Left colon (tissue), 1 donor: ENCODE measurements around a stretch of chr7.

GRCh38 chr7:158239366-158240081, 348.1 kb downstream of the PTPRN2 start:
- PRO-cap = no peak

DNA sequence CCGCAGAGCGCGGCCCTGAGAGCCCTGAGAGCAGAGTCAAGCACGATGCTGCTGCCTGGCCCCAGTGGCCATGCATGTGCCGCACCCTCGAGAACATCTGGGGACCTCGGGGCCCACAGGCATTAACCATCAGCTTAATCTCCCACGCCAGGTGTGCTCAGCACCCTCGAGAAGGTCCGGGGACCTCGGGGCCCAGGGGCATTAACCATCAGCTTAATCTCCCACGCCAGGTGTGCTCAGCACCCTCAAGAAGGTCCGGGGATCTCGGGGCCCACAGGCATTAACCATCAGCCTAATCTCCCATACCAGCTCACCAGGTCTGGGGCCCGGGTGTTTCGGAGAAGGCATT, 163.0 kb downstream of the PTPRN2 start:
- PRO-cap = no peak

DNA sequence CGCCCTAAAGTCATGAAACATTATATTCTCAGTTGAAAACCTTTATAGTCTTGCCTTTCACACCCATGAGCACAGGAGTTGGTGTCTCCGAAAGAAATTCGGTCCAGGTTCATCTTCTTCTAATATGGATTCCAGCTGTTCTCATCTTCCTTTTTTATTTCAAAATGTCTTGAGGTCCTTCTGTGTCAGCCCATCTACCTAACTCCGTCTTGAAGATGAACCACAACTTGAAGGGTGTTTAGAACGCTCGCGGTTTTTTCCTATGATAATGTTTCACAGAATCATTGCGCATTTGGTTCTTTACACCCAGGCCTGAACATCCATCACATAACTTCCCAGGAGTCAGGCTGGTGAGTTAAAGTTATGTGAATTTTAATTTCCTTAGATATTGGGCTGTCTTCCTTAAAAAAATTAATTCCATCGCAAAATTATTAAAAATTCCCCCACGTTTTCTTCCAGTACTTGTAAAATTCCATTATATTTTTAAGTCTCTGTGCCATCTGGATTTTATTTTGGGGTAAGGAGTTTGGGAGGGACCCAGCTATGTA, 136.1 kb downstream of the PTPRN2 start:
- PRO-cap = no peak

DNA sequence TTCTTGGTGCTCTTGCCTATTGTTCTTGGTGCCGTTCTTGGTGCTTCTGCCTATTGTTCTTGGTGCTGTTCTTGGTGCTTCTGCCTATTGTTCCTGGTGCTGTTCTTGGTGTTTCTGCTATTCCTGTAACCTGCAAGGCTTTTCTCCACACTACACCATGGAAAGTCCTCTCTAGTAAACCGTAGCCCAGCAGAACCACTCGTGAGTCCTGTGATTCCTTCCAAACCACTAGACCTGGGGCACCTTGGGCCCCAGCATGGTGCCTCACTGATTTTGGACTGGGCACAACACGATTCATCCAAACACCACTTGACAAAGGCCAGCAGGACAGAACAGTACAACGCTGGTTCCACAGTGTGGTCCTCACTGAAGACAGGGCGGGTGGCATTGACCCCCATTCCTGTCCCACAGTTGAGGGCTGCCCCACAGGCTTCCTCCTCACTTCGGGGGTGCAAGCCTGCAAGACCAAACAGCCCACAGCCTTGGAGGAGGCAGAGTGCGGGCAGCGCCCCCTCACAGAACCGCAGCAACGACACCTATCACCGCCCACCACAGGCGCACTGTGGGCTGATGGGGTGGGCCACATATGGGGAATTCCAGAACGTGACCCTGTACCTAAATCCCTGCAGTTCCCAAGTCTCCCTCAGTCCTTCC, 70.7 kb downstream of the PTPRN2 start:
- PRO-cap = no peak

DNA sequence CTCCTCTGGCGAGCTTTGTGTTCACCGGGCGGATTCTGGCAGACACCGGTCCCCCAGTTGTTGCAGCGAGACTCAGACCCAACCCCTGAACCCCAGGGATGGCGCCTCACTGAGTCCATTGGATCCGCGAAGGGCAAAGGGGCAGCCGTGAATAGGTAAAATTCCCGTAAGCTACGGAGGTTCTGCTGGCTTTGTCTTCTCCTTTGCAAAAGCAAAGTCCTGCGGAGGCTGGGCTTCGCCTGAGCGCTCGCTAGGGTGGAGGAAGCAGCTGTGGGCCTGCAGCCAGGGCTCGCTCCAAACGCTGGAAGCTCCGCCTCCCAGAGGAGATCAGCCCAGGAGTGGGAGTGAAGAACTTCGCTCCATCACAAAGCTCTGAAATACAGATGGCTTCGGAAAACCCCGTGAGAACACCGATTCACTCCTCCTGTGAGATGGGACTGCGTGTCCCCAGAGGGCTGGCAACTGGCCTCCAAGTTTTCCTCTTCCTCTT, 38.2 kb downstream of the PTPRN2 start:
- PRO-cap = no peak

GRCh38 chr7:158782746-158783468, 46.4 kb downstream of the ESYT2 start:
- PRO-cap = no peak

DNA sequence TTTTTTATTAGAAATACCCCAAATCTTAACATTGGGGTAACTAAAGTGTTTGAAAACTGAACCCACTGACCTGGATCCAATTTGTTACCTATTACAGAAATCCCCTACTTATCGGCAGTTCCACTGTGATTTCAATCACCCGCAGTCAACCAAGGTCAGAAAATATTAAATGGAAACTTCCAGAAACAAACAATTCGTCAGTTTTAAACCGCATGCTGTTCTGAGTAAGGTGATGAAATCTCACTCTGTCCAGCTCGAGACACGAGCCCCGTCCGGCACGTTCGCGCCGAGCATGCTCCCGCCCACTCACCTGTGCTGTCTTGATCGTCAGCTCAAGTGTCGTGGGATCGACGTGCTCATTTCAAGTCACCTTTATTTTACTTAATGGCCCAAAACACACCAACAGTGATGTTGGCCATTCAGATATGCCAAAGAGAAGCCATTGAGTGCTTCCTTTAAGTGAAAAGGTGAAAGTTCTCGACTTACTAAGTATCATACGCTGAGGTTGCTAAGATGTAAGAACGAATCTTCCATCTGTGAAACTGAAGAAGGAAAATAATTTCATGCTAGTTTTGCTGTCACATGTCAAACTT, 21.2 kb downstream of the ESYT2 start:
- PRO-cap = no peak

DNA sequence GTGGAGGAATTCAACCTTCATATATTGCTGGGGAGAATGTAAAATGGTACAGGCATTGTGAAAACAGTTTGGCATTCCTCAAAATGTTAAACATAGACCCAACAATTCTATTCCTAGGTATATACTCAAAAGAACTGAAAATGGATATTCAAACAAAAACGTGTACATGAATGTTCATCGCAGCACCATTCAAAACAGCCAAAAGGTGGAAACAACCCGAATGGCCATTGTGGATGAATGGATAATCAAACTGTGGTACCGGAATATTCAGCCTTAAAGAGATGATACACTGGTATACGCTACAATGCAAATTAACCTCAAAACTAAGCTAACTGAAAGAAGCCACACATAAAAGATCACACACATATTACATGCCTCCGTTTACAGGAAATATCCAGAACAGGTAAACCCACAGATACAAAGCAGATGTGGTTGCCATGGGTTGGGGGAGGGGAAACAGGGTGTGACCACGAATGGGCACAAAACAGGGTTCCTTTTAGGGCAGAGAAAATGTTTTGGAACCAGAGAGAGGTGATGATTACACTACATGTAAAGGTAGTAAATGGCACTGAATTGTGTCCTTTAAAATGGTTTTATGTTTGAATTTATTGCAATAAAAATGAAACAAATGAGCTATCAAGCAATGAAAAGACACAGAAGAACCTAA, 16.7 kb downstream of the ESYT2 start:
- PRO-cap = no peak

GRCh38 chr7:158817327-158818037, 11.8 kb downstream of the ESYT2 start:
- PRO-cap = no peak

DNA sequence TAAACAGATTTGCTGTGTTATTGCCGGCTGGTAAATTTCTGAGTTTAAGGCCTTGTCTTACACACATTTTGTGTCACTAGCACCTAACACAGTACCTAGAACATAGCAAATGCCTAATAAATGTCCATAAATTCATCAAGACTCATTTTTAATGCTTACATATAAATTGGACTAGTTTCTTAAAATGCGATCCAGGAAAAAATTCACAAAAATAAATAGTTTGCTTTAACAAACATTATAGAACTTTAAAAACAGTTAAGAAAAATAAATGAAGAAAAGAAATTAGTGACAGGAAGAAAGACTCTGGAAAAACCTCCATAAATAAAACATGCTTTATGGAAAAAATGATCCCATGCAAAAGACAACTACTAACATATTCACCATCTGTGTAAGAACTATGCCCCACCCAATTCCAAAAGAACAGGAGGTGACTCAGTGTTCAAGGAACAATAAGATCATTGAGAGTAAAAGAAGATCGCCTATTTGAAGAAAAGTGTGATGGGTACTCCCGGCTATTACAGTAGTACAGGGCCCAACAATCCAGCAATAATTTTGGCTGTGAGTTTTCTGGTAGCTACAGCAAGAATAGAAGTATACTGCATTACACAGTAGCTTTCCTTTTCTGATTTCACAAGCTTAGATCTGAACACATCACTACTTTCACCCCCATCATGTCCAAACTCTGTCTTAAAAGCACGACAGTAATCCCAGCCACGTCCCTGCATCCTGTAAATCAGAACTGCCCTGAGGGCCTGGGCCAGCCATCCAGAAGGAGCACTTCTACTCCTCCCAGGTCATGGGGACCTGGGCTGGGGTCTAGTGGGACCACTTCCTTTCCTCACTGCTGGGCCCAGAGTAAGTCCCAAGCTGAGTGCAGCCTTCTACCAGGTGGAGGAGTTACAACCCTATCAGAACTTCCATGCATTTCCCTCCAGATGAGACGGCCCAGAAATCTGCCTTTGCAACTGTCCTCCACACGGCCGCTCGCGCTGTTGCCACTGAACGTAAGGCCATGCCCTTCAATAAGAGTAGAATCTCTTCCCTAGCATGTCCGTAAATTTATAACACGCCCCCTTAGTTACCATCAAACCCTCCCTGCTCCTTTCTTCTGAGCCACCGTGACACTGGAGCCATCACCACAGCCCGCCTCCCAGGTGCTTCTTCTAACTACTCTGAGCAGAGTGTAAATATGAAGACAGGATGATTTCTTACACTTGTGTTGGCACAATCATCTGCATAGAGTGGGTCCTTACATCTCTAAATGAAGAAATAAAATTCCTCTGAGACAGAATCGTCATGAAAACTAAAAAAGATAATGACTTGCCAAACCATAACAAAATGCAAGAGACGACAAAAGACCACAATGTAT, 8.0 kb downstream of the ESYT2 start:
- PRO-cap = unidirectional peak, plus-strand start at position 481 of the sequence

DNA sequence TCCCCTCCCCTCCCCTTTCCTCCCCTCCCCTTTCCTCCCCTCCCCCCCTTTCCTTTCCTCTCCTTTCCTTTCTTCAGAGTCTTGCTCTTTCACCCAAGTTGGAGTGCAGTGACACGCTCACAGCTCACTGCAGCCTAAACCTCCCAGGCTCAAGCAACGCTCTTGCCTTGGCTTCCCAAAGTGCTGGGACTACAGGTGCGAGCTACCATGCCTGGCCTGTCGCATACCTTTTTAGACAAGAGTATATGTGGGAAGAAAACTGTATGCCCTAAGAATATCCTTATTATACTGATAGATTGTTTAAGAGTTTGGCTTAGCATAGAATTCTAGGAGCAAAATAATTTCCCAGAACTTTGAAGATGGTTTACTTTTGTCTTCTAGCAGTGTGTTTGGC, 2.6 kb downstream of the DYNC2I1 start:
- PRO-cap = no peak

DNA sequence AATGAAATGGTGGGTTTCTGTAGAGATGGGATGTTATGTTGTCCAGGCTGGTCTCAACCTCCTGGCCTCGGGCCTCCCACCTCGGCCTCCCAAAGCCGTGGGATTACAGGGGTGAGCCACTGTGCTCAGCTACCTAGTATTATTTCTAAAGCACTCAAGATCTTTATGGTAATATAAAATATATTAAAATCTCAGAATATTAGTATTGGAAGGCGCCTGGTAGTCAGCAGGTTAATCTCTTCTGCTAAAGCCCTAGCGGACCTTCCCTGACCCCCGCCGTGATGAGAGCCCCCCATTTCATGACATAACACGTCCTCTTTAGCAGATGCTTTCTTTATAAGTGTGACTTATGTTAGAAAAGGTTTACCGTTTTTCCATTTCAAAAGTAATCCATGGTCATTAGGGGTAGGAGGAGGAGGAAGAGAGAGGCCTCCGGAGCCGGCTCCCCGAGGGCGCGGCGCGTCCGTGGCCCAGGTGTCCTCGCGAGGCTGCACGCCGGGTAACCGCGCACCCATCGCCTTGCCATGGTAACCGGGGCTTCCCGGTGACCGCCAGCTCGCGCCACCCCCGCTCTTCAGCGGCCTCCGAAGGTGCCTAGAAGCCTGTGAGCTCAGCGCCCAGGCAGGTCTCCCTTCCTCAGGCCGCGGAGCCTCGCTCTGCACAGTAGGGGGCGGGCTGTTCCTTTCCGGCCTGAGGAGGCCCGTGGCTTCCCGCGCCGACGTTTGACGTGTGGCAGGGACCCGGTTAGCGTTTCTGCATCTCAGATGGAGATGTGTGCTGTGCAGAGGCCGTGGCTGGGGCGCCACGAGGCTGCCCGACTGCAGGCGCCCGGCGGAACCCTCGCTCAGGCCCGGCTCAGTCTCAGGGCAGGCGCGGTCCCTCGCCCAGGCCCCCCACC, 116.9 kb downstream of the DYNC2I1 start:
- PRO-cap = no peak

GRCh38 chr7:159012634-159013234, 131.9 kb downstream of the VIPR2 start:
- PRO-cap = no peak

DNA sequence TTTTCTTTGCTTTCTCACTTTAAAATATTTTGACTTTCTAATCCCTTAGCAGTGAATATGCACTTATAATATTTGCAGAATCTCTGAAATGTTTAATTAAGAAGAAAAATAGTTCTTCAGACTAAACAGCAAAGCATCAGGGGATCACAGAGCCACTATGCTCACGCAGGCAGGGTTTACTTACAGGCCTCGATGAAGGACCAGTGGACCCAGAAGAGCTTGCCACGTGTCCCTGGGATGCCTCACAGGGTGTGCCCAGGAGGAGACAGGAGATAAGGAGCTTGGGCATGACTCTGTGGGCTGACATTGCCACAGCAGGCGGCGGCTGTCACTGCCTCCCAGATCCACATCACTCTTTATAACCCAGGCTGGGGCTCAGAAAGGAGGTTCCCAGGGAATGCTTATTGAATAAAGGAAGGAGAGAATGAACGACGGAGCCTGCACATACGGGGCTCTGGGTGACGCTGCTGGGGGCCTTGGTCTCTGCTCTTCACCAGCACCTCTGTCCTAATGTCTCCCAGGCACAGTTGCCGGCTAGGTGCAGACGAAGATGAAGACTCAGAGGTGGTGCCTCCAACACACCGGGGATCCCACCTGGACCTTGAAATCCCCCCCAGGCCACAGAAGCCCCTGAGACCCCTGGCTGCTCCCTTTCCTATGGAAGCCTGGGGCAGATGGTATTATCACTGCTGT, 45.4 kb downstream of the VIPR2 start:
- PRO-cap = no peak

DNA sequence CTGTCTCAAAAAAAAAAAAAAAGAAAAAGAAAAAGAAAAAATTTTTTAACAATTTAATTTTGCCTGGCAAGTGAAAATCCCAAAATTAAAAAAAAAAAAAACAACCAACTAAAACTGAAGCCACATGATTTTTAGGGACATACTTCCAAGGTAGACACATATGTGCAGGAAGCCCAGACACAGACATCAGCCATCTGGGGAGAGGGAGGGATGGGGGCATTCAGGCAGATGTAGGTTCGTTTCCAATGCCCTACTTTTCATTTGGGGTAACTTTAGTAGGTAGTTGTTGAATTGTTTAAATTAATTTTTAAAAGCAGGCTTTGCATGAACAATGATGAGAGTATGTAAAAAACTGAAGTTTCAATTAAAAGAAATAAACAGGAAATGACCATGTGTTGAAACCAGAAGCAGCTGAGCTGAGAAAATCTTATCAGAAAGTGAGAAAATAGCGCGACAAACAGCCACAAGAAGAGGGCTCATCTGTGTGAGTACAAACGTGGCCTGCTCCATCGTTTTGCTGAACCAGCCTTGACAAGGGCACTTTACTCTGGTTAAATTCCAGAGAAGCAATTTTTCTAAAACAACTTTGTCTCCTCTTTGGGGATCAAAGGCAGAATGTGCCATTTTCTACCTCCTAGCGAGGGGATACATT, 51.0 kb upstream of the VIPR2 start:
- PRO-cap = no peak